Skin of body (tissue), 2 donors: ENCODE results near the gene ANKRD1.

DNA sequence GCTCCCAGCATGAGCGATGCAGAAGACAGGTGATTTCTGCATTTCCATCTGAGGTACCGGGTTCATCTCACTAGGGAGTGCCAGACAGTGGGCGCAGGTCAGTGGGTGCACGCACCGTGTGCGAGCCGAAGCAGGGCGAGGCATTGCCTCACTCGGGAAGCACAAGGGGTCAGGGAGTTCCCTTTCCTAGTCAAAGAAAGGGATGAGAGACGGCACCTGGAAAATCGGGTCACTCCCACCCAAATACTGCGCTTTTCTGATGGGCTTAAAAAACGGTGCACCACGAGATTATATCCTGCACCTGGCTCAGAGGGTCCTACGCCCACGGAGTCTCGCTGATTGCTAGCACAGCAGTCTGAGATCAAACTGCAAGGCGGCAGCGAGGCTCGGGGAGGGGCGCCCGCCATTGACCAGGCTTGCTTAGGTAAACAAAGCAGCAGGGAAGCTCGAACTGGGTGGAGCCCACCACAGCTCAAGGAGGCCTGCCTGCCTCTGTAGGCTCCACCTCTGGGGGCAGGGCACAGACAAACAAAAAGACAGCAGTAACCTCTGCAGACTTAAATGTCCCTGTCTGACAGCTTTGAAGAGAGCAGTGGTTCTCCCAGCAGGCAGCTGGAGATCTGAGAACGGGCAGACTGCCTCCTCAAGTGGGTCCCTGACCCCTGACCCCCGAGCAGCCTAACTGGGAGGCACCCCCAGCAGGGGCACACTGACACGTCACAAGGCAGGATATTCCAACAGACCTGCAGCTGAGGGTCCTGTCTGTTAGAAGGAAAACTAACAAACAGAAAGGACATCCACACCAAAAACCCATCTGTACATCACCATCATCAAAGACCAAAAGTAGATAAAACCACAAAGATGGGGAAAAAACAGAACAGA, 310.0 kb downstream of the KIF20B start:
- RAMPAGE, long total RNA, result no peak

- RAMPAGE, long total RNA, result no peak
These were observed 191.6 kb downstream of the HTR7 start for GRCh38 chr10:90666270-90666558.

DNA sequence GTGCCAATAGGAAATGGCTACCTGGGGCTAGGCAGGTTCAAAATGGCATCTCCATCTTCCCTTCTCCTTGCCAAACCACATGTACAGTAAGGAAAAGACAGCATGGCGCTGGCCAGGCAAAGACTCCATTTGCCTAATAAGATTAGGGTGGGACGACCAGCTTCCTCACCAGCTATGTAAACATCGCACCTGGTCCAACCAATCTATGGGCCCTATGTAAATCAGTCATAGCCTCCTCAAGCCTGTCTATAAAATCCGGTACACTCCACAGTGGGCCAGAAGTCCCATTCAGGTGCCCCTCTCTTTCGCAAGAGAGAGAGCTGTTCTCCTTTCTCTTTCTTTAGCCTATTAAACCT, 44.2 kb downstream of the HTR7 start:
- RAMPAGE, long total RNA, result no peak

DNA sequence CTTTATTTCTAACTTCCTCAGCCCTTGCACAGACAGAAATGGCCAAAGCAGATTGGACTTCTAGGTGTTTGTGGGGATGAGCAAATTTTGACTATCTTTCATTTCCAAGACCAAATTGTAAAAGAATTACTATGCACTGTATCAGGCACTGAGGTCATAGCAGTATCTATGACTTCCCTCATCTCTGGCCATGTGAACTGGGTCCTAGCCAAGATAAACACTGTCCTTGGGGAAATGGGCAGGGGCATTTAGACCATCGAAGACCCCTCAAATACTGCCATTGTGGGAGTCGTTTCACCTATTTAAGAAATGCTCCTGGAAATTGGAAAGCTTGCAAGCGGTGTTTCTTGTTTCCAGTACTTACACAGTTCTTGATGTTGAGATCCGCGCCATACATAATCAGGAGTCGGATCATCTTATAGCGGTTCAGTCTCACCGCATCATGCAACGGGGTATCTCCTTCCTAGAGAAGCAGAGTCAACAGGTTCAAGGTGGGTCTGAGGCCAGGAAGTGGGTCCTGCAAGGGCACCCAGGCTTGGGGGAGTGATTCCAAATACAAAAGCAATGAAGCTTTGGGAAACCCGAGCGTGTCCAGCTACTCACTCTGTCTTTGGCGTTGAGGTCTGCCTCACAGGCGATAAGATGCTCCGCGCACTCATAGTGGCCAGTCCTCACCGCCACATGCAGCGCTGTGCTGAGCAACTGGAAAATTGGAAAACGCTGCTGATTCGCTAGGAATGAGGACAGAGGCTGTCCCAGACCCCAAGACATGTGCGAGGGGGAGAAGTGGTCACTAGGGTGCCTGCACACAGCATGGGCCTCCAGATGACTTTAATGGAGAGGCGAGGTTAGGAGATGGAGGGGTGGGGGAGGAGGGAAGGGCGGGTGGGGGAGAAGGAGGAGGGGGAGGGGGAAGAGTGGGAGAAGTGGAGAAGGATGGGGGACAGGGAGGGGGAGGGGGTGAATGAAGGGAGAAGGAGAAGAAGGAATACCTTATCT, 5.4 kb downstream of the ANKRD1 start:
- RAMPAGE, long total RNA, result no peak

- RAMPAGE, long total RNA, result no peak
These were observed at the start of gene ANKRD1 for GRCh38 chr10:90920850-90921505. ANKRD1 (minus strand) TSS chr10:90921087.

- RAMPAGE, long total RNA, result no peak
These were observed 114.0 kb upstream of the ANKRD1 start for GRCh38 chr10:91034923-91035232.

DNA sequence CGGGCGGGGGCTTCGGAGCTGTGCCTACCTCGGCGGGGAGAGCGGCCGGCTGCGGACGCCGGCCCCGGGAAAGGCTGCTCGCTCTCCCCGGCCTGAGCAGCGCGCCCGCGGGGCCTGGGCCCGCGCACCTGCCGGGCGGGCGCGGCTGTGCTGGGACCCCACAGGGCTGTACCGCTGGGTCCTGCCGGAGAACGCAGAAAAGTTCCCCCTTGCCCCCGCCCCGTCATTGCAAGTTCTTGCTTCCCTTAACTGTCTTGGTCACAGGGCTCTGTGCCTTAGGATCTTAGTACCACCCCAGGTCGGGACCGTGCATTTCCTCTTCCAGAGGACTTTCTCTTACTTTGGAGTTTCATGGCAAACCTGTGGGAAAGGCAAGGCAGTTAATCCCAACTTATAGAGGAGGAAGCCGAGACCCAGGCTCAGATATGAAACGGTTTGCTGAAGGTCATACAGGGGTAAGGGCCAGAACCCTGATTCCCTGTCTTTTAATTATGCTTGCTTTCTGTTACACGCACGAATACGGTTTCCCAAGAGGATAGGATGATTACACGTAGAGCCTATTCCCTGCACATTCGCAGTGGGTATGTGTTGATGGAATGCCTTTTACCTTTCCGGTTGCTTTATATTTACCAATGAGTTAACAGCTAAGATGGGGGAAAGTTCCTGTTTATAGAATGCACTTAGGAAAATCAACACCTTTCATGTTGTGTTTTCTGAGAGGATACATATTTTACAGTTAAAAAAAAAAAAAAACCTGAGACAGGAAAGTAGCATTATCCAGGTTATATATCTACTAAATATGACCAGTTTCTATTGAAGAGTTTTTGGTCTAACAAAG, 742 bp downstream of the PCGF5 start:
- RAMPAGE, long total RNA, result no peak

- RAMPAGE, long total RNA, result no peak
These were observed 42.5 kb downstream of the PPP1R3C start for GRCh38 chr10:91590276-91590820.

DNA sequence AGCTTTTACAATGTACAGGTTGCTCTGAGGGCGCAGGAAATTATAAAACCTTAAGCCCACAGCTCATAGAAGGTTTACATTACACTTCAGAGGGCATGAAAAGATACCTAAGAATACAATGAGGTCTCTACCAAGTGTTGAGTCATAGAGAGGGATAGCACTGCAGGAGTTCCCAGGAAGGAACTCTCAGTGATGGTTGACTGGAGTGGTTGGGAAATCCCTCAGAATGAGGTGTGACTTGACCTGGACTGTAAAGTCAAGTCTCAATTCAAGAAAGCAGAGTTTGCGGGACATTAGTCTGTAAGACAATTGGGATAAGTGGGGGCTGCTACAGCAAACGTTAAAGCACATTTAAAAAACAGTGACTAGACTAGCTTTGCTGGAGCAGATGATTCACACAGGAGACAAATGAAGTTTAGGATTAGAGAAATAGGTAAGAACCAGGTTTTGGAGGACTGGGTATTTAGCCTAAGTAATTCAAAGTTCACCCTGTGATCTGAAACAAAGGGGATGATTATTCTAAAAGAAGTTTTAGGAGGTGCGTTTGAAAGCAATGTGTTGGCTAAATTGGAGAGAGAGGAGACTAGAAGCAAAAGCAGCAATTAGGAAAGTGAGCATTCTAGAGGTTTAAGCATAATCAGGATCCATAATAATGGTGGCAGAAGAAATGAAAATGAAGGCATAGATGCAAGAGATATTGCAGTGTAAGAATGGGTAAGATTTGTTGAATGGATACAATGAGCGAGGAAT, 22.1 kb downstream of the TNKS2 start:
- RAMPAGE, long total RNA, result no peak

DNA sequence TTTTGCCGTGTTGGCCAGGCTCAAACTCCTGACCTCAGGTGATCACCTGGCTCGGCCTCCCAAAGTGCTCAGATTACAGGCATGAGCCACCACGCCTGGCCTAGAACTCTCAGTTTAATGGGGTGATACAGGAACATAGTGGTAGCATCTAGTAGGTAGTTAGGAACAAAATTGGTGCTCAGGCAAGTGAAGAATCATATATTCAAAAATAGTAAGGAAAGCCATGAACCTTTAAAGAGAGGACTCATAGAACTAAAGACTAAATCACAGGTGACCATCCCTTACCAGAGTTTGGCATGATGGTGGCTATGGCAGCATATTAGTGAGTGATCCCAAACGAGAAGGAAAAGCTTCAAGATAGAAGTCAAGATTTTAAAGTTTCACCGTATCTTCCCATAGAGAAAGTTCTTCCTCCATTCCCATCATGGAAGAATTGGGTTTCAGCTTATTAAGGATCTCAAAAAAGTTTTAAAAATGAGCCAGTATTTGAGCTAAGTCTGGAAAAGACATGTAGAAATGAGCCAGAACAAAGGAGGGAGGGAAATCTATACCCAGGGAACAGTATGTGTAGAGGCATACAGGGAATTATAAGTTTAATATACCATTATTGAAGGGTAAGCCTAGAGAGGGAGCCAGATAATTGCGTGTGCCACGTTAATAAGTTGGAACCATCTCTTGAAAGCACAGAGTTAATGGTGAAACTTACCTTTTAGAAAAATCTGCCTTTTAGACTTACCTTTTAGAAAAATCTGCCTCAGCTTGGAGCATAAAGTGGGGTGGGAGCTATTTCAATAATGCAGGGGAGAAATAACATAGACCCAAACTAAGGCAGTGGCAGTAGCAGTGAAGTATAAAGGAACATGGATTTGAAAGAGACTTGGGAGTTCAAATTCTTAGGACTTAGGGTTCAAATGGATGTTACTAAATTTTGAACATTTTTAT, 23.3 kb downstream of the TNKS2 start:
- RAMPAGE, long total RNA, result no peak

GRCh38 chr10:91939680-91940301, 16.2 kb downstream of the BTAF1 start:
- RAMPAGE, long total RNA, result no peak

DNA sequence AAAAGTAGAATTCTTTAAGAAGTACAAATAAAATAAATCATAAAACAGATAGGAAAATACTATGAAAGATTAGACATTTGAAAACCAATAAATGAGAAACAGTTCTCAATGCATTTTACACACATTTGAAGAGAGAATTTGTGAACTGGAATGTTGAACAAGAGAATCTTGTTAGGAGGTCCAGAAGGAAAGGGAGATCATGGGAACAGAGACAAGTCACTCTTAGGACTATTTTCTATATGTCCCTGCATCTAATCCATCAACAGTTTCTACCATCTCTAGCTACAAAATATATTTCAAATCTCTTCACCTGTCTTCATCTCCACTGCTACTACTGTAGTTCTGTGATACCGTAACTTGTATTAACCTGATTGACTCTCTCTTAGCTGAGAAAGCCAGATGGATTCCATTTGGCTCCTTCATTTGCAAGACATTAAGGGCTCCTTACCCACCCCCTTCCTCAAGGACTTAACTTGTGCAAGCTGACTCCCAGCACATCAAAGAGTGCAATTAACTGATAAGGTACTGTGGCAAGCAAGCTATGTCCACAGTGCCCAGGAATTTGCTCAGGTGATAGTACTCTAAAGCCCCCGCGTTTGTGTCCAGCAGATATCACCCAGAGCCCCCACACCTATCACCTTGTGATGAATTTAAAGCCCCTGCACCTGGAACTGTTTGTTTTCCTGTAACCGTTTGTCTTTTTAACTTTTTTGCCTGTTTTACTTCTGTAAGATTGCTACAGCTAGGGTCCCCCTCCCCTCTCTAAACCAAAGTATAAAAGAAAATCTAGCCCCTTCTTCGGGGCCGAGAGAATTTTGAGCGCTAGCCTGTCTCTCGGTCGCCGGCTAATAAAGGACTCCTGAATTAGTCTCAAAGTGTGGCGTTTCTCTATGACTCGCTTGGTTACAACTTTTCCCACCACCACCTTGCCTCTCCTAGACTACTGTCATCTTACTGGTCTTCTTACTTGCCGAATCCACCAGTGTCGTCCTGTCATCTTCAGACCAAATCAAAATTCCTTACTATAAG, 109.5 kb downstream of the BTAF1 start:
- RAMPAGE, long total RNA, result no peak

DNA sequence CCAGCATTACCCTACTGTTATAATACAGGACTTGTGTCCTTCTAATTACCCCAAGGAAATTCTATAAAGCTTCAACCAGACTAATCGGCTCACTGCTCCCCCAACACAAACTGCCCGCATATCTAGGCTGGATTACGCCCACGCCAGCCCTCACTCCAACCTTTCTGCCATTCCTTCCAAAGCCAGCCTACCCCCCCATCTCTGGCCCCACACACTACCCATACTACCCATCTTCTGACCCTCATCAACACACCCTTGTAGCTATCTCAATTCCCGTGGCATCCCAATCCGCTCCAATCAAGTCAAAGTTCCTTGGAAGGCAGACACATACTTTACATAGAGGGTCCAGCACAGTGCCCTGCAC, 1.3 kb downstream of the IDE start:
- RAMPAGE, long total RNA, result no peak

GRCh38 chr10:92834364-92835048, 13.8 kb upstream of the EXOC6 start:
- RAMPAGE, long total RNA, result no peak

- RAMPAGE, long total RNA, result no peak
These were observed 125.3 kb downstream of the CYP26A1 start for GRCh38 chr10:93198816-93199616.

DNA sequence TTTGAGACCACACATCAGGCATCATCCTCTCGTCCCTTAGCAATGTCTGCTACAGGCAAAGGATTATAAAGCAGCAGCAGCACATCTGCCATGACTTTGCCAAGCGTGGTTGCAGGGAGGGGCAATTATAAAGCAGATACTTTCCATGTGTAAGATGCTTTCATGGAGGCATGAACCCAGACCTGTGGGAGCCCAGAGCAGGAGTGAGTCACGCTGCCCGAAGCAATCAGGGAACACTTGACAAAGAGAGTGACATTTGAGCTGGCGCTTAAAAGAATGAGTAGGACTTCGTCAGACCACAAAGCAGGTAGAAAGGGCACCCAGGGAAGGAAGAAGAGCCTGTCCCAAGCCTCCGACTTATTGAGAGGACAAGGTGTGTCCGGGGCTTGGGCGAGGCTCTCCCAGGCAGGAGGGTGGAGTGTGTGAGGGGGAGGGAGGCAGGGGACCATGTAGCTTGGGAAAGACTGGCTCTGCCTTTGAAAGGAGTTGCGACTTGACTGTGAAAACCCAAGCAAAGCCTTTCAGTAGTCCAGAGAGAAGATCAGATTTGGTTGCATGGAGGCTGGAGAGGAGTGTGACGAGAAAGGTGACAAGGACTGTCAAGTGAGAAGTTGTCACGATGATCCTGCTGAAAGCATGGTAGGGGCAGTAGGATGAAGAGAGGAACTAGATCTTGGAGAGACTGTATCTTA, 147.1 kb downstream of the MYOF start:
- RAMPAGE, long total RNA, result no peak

GRCh38 chr10:93411816-93412455, 70.2 kb downstream of the MYOF start:
- RAMPAGE, long total RNA, result no peak

DNA sequence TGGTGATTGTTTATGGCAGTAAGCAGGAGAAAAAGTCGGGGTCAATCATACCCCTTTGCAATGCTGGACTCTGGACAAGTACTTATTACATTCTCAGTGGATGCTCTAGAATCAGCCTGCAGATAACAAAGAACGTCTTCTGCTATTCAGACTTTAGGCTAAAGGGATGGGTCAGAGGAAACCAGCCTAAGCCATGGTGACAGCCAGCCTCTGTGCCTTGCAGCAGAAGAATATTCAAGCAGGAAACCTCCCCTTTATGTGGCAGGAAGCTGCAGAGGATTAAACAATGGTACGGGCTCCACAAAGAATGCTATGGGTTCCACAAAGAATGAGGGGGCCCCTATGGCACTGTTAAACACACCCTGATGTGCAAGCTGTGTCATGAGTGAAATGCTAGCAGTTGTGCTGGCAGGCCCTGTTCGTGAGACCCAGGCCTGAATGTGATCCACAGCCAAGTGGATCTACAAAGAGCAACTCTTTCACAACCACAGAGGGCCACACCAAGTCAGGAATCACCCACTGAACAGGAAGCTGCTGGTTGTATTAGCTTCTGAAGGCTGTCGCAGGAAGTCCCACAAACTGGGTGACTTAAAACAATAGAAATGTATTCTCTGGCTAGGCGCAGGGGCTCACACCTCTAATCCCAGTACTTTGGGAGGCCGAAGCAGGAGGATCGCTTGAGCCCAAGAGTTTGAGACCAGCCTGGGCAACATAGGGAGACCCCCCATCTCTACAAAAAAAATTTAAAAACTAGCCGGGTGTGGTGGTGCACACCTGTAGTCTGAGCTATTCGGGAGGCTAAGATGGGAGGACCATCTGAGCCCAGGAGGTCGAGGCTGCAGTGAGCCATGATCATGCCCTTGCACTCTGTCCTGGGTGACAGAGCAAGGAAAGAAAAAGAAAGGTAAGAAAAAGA, 68.8 kb downstream of the MYOF start:
- RAMPAGE, long total RNA, result no peak

GRCh38 chr10:93437269-93438190, 44.6 kb downstream of the MYOF start:
- RAMPAGE, long total RNA, result no peak

DNA sequence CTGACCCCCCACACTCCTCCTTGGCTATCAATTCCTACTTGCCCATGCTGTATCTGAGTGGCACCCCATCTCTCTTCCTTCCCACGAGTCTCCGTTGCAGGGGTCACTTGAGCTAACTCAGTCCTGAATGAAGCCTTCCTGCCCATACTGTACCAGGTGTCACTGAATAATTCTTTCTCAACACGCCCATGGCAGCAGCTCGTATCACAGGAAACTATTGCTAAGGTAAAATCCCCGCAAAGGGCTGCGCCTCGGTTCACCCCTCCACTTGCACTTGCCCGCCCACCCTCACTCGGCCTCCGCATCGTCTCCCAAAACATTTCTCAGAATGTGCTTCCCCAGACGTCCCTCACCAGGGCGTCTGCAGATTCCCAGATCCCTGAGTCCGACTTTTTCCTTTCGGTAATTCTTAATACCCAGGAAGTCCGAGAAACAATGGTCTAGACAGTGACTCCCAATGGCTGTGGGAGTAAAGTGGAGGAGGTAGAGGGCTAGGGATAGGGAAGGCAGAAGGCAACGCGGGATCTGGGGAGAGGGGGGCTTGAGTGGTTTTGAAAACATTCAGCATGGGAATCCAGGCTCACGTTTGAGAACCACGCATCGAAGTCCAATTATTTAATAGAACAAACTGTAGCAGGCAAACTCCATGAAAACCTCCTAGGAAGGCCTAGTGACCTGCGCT, 43.8 kb downstream of the MYOF start:
- RAMPAGE, long total RNA, result no peak